Bronchial lymph node (tissue), 1 donor: ENCODE data around the genes TDRKH and CRNN.

- PRO-cap = no peak
Observed at GRCh38 chr1:150978851-150979481, 3.1 kb upstream of the ANXA9 start.

DNA sequence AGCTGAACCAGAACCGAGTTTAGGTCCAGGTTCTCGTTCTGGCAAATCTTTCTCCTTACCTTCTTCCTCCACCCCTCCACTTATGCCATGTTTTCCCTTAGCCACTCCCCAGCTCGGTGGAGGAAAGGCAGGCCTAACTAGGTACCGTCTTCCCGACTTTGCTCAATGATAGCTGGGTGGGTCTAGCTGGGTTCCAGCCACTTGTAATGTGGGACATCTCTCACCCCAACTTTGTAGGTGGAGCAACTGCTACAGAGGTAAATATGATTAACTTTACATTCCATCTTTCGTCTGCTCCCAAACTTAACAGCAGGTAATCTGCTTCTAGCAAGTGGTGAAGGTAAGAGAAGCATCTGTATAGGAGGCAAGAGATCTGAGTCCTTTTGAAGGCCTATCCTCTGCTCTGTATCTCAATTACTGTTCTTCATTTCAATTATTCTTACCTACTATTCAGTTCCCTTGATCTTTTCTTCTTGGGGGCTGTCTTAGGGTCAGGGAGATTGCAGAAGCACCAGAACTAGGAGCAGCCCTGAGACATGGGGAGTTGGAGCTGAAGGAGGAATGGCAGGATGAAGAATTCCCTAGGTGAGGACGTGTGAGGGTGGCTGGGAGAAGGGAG is 801 bp downstream of the BNIPL start:
- PRO-cap = no peak

DNA sequence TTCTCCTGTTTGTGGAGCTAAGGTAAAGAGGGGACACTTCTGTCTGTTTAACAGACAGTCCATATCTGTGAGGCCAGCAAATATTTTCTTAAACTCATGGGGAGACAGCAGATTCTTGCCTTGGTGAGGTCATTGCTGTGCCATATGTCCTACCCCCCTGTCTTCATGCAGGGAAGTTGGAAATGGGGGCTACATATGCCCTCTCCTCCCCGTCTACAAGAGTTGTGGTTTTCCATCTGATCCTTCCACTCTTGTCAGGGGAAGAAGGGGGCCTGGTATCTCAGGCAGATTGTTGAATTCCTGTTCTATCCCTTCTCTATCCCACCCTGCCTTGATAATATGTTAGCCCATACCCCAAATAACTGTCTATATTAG is 5.7 kb upstream of the PSMD4 start:
- PRO-cap = no peak

GRCh38 chr1:151255290-151255892 is 857 bp downstream of the PSMD4 start:
- PRO-cap = no peak

DNA sequence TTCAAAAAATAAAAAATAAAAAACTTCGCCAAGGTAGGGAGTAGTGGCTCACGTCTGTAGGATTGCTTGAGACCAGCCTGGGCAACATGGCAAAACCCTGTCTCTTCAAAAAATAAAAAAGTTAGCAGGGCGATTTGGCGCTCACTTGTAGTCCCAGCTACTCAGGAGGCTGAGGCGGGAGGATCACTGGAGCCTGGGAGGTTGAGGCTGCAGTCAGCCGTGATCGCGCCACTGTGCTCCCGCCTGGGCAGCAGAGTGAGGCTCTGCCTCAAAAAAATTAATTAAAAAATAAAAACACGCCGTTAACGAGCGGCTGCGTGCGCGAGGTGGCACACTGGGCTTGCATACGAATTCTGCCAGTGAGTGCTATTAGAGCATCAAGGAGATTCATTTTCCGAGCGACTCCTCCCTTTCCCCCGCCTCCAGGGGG is 1.2 kb upstream of the ZNF687 start:
- PRO-cap = no peak

GRCh38 chr1:151290575-151291109 is 8.5 kb downstream of the ZNF687 start:
- PRO-cap = no peak

- PRO-cap = no peak
Observed at GRCh38 chr1:151293579-151294058, 11.5 kb downstream of the ZNF687 start.

- PRO-cap = bidirectional peak, plus-strand start at chr1:151327765, minus-strand start at chr1:151327657
Observed at GRCh38 chr1:151327504-151327932, 302 bp upstream of the PI4KB start.

- PRO-cap = no peak
Observed at GRCh38 chr1:151364722-151365419, 7.6 kb downstream of the SELENBP1 start.

DNA sequence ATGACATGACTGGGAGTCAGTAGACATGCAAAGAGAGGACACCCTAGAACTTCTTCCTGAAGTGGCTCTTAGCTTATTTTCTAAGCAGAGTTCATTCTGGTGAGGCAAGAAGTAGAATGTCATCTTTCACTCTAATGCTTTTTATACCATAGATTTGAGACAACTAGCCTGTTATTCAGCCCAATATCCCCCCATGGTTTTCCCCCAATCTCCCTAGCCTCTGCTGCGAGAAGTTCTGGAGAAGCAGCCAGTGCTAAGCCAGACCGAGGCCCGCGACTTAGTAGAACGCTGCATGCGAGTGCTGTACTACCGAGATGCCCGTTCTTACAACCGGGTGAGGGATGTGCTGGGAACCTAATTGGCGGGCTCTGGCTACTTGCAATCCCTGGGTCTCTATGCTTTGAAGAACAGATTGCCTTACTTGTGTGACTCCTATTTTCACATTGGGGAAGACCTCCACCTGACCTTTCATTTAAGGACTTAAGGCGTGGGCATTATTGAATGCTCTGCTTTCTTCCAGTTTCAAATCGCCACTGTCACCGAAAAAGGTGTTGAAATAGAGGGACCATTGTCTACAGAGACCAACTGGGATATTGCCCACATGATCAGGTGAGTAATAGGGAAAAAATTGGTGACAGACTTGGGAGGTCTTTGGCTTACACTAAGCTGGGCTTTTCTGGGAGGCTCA is 1.8 kb downstream of the PSMB4 start:
- PRO-cap = no peak

DNA sequence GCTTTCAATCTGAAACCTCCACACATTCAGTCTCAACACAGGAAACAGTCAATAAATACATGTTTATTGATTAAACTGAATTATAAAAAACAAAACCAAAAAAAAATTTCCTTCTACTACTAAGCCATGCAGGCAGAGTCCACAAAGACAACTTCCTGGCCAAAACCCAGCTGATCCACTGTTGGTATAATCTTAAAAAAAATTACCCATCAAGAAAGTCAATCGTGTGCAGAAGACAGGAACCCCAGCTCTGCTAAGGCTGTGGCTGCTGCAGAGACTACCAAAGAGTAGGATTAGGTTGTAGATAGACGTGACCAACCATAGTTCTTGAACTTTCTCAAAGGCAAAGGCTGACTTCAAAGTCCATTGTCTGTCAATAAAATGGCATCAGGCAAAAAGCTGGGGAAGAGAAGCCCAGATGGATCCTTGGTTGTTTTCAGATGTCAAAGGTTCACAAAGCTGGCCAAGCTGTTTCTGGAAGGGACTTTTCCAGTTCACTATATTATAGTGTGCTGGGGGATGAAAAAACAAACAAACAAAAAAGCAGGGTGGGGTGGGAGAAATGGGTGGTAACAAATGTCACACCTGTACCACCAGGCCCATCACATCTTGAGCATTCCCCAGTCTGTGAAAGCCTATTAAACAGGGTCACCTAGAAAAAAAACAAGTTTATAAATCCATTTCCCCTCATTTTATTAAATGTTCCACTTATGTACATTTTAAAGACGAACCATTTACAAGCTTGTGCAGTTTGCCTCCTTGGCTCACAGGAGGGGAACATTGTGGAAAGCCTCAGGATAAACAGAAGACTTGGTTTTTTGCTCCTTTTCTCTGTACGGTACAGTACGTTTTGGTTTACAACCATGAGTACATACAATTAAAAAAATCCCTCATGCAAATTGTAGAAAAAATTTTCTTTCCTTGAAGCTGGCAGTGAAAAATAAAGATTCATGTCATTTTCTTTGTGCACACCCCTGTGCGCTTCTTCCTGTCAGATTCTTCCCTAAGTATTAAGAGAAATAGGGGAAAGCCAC is 3.6 kb downstream of the PSMB4 start:
- PRO-cap = no peak

DNA sequence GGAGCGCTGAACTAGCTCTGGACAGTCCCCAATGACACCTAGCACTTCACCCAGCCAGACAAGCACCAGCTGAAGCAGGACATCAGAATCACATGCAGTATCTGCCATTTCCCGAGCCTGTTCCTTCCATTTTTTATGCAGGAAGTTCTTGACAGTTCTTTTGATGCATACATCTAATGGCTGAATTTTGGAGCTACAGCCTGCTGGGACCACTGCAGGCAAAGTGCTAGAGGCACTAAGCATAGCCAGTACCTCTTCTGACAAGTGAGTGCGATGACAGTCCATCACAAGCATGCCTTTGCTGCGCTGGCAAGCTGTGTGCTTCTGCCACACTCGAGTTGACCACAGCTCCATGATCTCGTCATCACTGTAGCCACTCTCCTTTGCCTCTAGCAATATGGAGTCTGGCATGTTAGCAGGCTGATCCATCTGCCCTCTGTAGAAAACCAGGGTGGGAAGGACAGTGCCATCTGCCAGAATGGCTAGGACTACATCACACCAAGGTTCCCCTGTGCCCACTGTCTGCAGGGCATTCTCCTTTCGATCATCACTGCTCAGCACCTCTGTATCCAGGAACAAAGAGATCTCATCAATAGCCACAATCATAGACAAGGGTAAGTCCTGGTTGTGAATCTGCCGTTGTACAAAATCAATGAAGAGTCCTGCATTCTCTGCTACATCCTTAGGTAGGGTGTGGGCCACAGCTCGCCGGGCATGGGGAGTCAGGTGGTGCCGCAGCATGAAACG is 5.9 kb downstream of the PSMB4 start:
- PRO-cap = no peak

- PRO-cap = no peak
Observed at GRCh38 chr1:151448788-151449592, 10.3 kb downstream of the POGZ start.

- PRO-cap = unidirectional peak, plus-strand start at chr1:151524917
Observed at GRCh38 chr1:151524000-151525094, 13.2 kb downstream of the CGN start.

DNA sequence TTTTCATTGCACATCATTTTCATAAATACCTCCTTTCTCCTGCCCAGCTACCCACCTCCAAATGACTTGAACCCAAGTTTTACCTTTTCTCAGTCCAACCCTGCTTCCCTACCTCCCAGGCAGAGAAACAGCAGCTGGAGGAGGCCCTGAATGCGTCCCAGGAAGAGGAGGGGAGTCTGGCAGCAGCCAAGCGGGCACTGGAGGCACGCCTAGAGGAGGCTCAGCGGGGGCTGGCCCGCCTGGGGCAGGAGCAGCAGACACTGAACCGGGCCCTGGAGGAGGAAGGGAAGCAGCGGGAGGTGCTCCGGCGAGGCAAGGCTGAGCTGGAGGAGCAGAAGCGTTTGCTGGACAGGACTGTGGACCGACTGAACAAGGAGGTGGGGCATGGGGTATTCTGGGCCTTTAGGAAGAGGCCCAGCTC is 9.7 kb upstream of the TUFT1 start:
- PRO-cap = no peak

DNA sequence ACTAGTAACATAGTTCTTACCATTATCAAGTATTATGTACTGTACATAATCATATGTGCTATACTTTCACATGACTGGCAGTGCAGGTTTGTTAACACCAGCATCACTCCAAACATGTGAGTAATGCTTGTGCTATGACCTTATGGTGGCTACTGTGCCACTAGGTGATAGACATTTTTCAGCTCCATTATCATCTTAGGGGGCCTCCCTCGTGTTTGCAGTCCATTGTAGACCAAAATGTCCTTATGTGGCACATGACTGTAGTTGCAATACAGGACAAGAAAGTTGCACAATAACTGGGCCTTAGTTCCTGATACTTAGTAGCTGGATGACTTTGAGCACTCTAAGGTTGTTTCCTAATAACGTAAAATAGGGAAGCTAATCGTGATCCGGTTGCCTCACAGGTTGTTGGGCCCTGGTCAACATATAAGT is 595 bp upstream of the SNX27 start:
- PRO-cap = no peak

DNA sequence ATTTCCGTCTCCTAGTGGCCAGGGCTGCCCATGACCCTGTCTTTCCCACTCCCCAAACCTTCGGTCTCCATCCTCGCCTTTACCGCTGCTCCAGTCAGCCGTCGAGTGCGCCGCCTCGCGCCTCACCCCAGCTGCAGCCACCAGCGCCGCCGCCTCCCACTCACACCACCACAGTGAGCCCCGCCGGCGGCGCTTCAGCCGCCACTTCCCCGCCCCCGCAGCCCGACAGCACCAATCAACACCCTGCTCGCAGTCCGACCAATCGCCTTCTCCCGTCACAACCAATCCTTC is at the start of gene TDRKH:
Gene TDRKH (minus strand): TSS at position 179 of the 291 bp plus-strand sequence.
- PRO-cap = bidirectional peak, plus-strand start outside the sequence, minus-strand start at position 167 of the sequence

- PRO-cap = no peak
Observed at GRCh38 chr1:151838983-151839338, 659 bp downstream of the C2CD4D start.

DNA sequence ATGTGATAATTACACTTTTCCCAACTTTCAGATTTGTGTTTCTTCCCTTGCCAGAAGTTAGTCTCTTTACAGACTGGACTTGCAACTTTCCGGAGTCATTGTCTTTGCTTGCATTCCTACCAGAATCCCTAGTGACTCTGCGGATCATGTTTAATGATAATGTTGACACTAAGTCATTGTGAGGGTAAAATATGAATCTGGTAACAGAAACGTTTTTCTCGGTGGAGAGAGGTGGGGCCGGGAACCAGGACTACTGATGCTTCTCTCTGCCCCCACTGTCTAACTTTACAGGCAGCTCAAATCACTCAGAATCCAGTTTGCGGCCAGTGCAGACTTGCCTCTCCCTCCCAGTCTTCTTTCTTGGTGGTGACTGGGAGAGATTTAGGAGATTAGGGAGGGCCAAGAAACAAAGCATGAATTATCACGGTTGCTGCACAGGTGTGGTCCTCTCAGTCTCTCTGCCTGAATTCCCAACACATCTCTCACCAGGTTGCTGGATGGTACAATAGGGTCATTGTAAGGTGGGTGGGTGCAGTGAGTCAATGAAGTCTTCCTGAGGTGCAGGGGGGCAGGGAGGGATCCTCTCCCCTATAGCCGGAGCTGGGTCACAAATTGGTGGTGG is 12.7 kb downstream of the S100A11 start:
- PRO-cap = no peak

- PRO-cap = no peak
Observed at GRCh38 chr1:152414024-152414497, at the start of gene CRNN. CRNN (minus strand) TSS chr1:152414263.